Epithelial cell of prostate (primary cell): ENCODE data around the genes USP19, USP4 and SEMA3F.

DNA sequence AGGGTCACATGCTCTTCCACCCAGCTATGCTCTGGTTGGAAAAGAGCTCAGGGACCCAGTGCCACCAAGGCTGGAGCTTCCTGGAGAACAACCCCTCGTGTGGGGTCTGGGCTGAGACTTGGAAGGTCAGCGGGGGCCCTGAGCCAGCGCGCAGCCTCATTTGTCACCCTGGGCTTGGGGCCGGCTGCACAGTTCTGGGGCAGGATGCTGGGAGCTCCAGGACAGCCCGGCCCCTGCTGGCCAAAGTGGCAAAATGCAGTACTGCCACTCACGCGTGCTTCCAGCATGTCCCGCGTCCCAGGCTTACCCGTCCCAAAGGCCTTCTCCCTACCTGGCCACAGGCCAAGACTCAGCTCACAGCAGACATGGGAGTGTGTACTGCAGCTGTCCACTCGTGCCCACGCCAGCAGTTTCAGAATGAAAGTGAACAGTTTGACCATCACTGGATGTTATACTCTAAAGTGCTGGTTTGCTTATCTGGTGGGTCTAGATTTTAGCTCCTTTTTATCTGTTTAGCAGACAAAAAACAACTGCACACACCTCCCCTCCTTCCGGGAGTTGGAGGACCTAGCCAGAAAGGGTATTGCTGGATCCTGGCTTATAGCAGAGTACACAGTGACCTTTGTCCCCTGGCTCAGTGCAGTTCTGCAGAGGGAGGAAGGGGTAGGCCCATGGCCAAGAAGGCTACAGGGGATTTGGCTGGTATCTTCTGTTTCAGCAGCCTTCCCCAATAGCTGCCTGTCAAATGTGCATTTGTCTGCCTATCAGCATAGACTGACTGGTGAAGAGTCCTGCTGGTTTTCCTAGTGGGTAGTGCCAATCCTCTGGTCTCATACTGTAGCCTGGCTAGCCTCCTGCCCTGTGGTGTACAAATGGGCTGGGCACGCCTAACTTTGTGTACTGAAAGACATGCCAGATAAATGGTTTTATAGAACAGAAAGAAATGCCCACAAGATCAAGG lies 23.1 kb upstream of the IP6K2 start:
- RRBS, result 6% methylated on average over 2 of the region's 15 CpGs

DNA sequence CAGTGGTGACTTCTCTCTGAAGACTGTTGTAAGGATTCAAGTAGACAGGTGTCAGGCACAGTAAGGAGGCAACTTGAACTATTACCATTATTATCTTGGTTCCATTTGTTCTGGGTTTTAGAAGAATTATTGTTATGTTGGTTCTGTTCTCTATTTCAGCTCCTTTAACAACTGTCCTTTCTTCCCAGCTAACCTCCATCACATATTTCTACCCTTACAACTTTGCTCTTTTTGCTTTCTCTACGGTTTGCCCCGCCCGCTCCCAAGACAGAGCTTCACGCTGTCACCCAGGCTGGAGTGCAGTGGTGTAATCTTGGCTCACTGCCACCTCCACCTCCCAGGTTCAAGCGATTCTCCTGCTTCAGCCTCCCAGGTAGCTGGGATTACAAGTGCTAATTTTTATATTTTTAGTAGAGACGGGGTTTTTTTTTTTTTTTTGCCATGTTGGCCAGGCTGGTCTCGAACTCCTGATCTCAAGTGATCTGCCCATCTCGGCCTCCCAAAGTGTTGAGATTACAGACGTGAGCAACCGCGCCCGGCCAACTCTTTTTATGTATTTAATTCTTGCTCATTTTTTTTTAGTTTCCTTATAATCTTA lies 51.3 kb downstream of the PRKAR2A start:
- RRBS, result no CpG with 5 or more reads among the region's 12 CpGs

GRCh38 chr3:48848818-48849383 lies 1.2 kb upstream of the PRKAR2A start:
- RRBS, result no CpG with 5 or more reads among the region's 5 CpGs

DNA sequence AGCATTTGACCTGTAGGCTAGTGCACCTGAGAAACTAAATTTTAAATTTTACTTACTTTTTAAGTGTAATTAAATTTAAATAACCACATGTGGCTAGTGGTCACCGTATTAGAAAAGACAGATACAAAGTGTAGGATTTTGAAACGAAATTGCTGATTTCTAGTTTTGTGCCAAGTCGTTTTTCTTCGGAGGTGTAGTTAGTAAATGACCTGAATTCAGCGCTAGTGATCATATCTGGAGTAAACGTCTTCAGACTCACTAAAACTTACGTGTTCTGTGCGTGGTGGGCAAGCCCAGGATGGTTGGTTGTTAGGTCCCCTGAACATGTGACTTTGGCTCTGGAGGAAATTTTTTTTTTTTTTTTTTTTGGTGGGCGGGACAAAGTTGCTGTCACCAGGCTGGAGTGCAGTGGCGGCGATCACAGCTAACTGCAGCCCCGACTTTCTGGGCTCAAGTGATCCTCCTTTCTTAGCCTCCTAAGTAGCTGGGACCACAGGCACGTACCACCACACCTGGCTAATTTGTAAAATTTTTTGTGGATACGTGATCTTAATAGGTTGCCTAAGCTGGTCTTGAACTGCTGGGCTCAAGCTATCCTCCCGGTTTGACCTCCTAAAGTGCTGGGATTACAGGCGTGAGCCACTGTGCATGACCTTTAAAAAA lies 1.1 kb downstream of the ARIH2 start:
- RRBS, result no CpG with 5 or more reads among the region's 16 CpGs

DNA sequence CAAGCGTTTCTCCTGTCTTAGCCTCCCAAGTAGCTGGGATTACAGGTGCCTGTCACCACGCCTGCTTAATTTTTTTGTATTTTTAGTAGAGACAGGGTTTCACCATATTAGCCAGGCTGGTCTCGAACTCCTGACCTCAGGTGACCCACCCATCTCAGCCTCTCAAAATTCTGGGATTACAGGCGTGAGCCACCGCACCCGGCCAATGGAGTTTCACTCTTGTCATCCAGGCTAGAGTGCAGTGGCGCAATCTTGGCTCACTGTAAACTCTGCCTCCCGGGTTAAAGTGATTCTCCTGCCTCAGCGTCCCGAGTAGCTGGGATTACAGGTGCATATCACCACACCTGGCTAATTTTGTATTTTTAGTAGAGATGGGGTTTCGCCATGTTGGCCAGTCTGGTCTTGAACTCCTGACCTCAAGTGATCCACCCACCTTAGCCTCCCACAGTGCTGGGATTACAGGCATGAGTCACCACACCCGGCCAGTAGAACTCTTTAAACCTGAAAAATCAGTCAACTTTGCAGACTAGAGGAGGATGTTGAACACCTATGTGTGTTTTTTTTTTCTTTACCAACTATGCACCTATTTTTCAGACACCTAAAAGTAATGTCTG lies 7.8 kb downstream of the ARIH2 start:
- RRBS, result 81% methylated on average over 1 of the region's 12 CpGs

DNA sequence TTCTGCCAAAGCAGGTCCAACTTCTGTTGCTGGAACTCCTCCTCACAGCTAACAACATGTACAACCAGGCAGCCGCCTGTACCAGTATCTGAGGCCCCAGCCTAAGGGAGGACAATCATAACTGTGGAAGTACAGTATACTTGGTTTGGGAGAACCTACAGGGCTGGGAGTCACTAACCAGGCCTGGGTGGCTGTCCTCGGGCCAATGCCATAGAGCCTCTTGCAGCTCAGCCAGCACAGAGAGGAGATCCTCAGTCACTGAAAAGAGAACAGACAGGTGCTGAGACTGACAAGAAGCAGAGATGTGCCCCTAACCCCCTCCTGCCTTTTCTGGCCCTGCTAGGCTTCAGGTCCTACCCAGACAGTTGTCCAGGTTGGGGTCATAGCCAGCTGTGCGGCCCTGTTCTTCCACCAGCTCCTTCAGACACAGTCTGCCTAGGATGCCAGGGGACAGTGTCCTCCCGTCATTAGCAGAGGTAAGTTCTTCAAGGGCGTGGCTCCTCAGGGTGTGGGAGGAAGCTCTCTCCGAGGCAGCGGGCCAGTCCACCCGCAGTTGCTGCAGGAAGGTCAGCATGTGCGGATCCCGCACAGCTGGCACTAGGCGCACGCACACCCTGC lies 1.0 kb downstream of the DALRD3 start:
- RRBS, result no CpG with 5 or more reads among the region's 12 CpGs

DNA sequence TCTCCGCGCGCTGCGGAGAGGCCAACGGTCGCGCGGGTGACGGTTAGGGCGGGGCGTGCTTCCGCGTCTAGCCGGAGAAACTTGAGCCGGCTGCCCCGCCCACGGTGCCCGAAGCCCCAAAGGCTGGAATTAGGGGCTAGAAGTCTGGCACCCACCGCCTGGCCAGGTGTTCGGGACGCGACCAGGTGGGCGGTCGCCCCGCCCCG lies 418 bp upstream of the NDUFAF3 start:
- RRBS, result 0% methylated on average over 4 of the region's 26 CpGs

DNA sequence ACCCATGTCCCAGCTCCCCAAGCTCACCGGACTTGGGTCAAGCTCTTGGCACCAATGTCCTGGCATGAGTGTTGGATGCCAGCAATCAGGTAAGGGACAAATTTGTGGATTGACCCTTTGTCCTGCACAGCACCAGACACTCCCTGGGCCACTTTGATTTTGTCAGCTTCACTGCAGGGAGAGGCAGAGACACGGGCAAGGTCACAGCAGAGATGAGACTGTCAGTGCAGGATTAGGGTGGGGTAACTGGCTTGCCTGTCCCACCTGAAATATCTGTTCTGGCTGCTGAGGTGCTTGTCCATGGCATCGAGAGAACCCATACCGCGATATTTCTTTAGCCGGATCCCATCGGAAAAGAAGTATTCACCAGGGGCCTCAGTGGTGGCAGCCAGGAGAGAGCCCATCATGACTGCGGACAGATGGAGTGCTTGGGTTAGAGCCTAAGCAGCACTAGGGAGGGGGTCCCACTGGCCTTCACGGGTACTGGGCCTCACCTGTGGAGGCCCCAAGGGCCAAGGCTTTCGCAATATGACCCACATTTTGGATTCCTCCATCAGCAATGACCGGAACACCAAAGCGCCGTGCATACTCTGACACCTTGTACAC lies 2.8 kb downstream of the NDUFAF3 start:
- RRBS, result no CpG with 5 or more reads among the region's 13 CpGs

DNA sequence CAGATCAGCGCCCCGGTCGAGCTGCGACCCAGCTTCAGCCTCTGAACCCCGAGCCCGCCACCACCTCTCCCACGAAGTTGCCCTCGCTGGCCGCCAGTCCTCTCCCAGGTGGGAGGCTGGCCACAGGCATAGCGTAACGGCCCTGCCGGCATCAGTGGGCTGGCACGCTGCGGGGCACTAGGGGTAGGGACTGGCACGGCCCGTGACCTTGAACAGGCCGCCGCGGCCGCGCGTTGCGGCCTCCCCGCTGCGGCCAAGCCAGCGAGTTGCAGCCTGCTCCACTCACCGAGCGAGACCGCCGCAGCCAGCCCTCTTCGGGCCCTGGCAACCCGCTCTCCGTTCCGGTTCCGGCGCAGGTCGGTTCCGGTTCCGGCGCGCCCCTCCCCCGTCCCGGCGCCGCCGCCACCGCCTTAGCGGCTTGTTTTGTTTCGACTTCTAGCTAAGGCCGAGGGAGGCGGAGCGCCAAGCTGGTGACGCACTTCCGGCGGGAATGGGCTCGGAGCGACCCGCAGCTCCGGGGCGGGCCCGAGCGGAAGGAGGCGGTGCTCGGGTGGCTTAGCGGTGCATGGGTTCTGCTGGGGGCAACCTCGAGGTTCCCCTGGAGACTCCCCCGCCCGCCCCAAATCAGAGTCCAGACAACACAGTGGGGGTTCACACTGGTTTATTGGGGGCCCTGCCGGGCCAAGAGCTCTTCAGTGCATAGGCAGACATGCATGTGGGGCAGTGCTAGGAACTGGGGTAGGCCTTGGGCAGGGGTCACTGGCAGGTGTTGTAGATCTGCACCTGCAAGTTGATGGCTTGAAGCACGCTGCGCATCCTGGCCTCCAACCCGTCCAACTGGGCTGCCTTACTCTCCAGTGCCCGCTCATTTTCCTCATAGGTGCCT lies at the start of gene USP19:
USP19 (minus strand) TSS at position 354 of the 886 bp plus-strand sequence.
- RRBS, result under 1% methylated on average over 12 of the region's 73 CpGs

GRCh38 chr3:49122136-49122594 lies 1.5 kb upstream of the USP19 start:
- RRBS, result no CpG with 5 or more reads among the region's 12 CpGs

DNA sequence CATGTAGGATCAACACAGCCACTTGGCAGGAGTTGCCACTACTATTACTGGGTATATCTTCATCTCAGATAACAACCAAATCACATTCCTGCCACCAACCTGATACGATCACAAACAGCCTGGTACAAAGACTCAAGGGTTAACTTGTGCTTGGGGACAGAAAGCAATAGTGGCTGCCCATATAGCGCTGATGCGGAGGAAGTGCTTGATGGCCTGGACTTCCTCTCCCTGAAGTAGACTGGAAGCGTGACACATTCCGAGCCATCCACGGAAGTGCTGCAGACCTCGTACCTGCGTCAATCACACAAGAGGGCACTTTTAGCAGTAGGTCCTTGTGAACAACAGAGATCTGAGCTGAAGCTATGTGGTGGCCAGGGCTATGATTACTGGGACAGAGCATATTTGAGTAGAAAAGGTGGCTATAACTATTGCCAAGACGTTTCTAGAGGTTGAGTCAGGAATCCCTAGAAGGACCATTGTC lies 17.3 kb upstream of the C3orf62 start:
- RRBS, result no CpG with 5 or more reads among the region's 9 CpGs

GRCh38 chr3:49339430-49339687 lies 494 bp downstream of the USP4 start:
- RRBS, result no CpG with 5 or more reads among the region's 5 CpGs

- RRBS, result 2% methylated on average over 13 of the region's 69 CpGs
Measured at GRCh38 chr3:49339840-49340581, at the start of gene USP4. Gene USP4, minus strand, starts transcription at chr3:49340053.

DNA sequence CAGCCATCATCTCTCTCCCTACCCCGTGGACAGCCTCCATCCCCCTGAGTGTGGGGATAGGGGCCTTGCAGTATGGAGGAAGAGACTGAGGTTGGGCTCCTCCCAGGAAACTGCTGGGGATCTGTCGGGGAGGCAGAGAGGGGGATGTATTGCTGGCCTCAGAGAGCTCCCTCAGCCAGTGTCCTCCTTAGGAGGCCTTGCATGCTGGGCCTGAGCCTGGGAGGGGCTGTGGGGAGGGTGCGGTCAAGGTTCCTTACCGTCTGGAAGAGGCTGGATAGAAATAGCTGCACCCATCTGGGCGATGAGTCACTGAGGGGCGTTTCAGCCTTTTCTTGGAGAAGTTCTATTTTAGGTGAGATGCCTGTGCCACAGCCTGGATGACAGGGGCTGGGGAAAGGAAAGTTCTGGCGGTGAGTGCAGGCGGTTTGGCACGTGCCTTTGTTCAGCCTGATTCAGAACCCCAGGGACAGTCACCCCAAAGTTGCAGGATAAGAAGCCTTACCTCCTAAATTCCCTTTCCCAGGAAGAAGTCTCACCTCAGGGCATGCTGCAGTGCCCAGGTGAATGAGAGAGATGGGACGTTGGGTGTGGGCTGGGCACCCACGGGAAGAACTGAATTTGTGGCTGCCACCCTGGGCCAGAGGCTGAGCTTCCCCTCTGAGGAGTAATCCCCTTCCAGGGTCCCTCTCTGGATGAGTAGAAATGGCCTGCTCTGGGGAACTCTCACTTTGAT lies 35.7 kb upstream of the APEH start:
- RRBS, result no CpG with 5 or more reads among the region's 11 CpGs

- RRBS, result no CpG with 5 or more reads among the region's 30 CpGs
Measured at GRCh38 chr3:49685953-49686293, 3.4 kb downstream of the MST1 start.

- RRBS, result no CpG with 5 or more reads among the region's 4 CpGs
Measured at GRCh38 chr3:49688516-49689049, 691 bp downstream of the MST1 start.

DNA sequence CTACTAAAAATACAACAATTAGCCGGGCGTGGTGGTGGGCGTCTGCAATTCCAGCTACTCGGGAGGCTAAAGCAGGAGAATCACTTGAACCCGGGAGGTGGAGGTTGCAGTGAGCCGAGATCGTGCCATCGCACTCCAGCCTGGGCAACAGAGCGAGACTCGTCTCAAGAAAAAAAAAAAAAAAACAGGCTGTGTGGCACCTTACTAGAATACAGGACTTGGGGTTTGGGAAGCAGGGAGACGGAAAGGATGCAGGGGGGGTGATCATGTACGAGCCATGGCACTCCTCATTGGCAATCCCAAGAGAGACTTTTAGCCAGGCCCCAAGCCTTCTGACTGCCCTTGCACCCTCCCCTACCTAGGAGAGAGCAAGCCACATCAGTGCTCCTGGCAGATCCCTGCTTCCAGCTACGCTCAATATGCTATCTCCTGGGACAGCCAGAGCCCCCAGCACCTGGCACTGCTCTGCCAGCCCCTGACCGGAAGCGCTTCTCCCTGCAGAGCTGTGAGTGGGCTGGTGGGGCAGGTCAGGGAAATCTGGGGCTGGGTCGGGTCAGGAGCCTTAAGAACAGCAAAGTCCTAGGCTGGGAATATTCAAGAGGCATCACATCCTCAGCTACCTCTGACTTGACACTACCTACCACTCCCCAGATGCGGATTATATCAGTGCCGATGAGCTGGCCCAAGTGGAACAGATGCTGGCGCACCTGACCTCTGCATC lies 825 bp upstream of the AMIGO3 start:
- RRBS, result no CpG with 5 or more reads among the region's 19 CpGs

DNA sequence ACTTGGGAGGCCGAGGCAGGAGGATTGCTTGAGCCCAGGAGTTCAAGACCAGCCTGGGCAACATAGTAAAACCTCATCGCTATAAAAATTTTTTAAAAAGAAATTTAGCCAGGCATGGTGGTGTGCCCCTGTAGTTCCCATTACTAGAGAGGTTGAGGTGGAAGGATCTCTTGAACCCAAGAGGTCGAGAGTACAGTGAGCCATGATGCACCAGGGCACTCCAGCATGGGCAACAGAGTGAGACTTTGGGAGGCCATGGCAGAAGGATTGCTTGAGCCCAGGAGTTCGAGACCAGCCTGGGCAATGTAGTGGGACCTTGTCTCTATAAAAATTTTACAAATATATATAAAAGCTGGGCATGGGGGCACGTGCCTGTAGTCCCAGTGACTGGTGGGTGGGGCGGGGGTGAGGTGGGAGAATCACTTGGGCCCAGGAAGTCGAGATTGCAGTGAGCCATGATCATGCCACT lies 58.9 kb upstream of the RBM5 start:
- RRBS, result no CpG with 5 or more reads among the region's 7 CpGs

GRCh38 chr3:50151772-50152283 lies 3.3 kb upstream of the SEMA3F start:
- RRBS, result no CpG with 5 or more reads among the region's 5 CpGs

DNA sequence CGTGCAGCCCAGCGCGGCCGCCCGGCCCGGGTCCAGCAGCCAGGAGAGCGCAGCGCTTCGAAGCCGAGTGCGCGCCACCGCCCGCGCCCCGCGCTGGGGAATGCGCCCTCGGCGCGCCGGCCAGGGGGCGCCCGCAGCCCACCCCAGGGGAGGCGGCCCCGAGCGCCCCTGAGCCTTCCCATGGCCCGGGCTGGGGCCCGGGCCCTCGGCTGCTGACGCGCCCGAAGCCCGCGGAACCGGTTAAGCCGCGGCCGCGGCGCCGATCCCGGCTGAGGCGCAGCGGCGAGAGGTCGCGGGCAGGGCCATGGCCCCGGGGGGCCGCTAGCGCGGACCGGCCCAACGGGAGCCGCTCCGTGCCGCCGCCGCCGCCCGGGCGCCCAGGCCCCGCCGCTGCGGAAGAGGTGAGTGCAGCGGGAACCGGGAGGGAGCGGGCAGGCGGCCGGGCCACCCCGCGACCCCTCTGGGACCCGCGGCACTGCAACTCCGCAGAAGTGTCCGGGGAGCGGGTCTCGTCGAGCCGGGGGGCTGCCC lies at the start of gene SEMA3F:
SEMA3F (plus strand) TSS at position 161 of the 531 bp plus-strand sequence.
- RRBS, result 2% methylated on average over 61 of the region's 80 CpGs